ENCODE data around the genes KY, MRAS and RBP2.

GRCh38 chr3:134650731-134651529, at the start of gene KY:
TSS of gene KY (minus strand) at chr3:134651022.
- PRO-cap = no peak

DNA sequence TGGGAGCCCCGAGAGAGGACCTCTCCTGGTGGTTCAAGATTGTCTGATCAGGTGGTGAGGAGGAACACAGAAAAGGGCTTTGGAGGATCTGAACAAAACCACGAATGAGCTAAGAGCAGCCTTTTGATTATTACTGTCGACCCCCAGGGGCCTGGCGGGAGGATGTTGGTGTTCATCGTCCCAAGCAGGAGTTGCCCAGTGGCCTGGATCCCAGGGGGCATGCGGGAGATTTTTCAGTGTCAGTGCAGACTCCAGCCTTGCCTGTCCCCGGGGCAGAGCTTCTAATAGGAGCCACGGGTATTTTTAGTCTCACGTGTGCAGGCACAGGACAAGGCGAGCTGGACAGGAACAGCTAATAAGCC, 8.8 kb upstream of the KY start:
- PRO-cap = no peak

- PRO-cap = no peak
These were observed 105.2 kb downstream of the PPP2R3A start for GRCh38 chr3:136070679-136071223.

GRCh38 chr3:136403865-136404862, 154.0 kb downstream of the PCCB start:
- PRO-cap = no peak

DNA sequence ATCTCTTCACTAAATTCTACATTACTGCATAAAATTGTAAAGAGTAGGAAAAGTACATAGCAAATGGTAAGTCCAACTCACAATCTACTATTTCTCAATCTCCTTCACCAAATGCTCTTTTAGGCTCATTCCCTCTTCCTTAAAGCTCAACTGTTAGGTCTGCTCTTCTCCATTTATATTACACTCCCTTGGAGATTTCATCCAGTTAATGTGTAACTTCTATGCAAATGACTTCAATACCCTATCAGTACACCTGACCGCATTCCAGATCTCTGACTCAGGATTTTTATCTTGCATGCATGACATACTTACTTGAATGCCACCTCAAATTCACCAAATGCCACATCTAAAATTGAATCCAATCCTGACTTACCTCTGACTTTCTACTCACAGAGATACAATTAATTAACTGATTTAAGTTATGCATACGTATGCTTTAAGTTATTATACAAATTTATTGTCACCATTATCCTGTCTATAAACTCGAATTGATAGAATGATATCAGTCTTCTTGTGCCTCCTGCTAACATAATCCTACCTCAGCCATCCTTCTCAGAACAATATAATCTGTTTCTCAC, 127.0 kb downstream of the STAG1 start:
- PRO-cap = no peak

GRCh38 chr3:136995668-136996127, 37.9 kb downstream of the IL20RB start:
- PRO-cap = no peak

GRCh38 chr3:137713996-137714300, 50.2 kb upstream of the SOX14 start:
- PRO-cap = no peak

DNA sequence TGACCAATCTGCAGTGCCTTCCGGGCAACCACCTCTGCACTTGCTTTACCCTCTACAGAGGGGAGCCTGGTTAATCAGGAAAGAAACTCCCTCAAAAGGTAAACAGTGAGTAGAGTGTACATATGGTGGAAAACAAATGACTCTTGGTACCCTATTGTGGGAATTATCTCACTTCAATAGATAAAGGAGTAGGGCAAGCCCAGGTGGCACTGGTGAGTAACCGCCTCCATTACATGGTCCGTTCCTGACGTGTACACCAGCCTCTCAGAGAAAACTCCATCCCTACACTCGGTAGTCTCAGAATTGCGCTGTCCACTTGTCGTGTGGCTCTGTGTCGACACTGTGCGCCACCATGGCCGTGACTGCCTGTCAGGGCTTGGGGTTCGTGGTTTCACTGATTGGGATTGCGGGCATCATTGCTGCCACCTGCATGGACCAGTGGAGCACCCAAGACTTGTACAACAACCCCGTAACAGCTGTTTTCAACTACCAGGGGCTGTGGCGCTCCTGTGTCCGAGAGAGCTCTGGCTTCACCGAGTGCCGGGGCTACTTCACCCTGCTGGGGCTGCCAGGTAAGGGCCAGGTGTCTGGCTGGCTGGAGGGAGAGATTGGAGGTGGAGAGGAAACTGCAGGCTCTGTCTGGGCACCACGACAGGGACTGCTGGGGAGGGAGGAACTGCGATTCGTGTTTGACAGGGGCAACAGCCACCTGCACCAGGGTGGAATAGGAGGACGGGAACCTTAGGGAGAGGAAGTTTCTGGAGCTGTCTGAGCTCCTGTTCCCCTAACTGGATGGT, 11.2 kb upstream of the CLDN18 start:
- PRO-cap = no peak

- PRO-cap = no peak
These were observed at the start of gene MRAS for GRCh38 chr3:138348486-138349566. TSS of gene MRAS (plus strand) at chr3:138348579.

DNA sequence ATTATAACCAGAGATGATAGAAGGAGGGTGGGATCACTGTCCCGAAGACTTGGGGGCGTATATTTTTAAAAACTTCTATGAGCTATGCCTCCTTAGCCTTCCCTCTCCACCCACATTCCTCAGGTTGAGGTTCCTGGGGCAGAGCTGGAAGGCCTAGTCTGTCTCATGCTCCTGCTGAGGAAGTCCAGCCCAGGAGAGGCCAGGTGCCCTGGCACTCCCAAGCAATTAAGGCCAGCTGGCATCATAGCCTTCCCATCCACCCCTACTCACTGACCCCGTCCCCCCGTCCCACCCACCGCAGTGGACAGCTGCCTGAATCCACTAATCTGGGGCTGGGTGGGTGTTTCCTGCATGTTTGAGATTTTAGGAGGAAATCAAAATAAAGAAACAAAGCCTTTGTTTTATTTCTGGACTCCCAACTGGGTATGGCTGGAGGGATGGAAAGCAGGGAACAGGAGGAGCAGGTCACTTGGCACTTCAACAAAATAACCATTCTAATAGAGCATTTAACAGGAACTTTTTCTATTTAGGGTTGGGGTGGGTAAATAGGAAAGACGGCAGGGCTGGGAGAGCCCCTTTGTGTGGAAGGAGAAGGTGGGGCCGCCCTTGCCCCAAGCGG, 8.3 kb downstream of the MRAS start:
- PRO-cap = no peak

GRCh38 chr3:138398706-138399252, 35.6 kb upstream of the ESYT3 start:
- PRO-cap = no peak

- PRO-cap = no peak
These were observed 25.6 kb upstream of the ESYT3 start for GRCh38 chr3:138408880-138409079.

GRCh38 chr3:138648046-138649169, 39.8 kb downstream of the FAIM start:
- PRO-cap = no peak

DNA sequence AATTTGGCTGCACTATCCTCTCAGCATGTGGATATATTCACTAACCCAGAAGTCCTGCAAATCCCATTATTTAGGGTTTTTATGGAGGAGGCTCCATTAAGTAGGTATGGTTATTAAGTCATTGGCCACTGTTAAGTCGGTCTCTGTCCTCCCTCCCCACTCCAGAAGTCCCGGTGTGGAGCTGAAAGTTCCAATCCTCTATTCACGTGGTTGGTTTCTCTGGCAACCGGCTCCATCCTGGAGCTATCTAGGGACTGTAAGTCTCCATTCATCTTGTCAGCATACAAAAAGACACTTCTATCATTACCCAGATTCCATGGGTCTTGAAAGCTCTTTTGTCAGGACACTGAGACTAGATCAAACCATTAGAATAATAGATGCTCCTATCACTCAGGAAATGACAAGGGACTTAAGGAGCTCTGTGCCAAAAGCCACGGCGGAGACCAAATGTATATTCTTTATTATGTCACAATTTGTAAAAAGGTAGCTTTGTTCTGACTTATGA, 110.3 kb downstream of the PIK3CB start:
- PRO-cap = no peak

DNA sequence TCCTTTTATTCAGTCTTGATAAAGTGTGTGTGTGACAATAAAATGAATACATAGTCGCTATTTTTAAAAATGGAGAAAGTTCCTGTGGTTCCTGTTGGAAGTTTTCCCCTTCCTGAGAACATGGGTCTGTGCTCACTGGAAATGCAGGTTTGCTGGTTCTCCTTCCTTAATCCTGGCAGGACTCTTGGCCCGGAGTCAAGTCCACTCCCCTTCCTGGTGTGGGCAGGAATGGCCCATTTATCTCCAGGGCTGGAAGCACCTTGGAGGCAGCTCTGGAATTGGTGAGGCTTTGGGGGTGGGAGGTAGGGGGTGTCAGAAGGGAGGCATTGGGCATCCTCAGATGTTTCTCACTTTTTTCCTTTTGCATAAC, 30.1 kb downstream of the FOXL2 start:
- PRO-cap = no peak

GRCh38 chr3:138960131-138960872, 13.3 kb downstream of the FOXL2NB start:
- PRO-cap = no peak

DNA sequence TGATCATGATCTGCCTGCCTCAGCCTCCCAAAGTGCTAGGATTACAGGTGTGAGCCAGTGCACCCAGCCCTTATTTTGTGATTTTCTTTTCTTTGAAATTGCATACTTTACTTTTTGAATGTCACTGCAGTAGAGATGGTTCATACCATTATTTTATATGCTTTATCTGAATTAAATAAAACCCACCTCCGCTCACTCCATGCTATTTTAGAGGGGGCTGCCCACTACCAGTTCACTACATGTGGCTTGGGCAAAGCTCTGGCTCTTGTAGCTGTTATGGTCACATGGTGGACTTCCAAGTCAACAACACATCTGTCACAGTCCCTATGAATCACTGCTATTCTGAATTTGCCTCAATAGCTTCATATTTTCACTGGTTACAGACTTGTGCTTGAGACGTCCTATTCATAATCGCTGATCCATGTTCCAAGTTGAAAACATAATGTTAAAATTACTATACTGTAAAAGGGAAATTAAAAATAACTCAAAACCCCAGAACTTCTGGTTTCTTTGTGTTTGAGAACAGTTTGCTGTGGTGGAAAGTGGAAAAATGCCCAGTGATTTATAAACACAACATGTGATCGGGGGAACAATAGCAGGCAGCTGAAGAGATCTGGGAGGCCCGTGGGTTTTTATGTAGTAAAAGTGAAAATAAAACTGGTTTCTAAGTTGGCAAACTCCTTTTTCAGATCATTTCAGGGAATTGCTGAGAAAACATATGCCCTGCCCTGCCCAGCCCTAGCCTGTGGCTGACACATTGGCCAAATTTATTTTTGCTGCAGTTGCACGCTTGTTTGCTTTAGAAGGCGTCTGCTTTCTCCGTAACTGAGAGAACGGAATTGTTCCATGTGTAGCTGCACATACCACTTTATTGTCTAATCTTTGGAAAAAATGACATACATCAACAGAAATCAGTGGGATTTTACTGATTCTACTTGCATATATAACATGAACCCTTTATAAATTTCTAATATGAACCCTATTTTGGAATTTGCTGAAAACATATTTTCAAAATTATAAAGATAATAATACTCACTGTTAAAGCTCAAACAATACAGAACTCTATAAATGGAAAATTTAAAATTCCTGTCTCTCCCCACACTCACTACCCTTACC, 128.9 kb upstream of the PRR23C start:
- PRO-cap = no peak

- PRO-cap = no peak
These were observed at the start of gene RBP2 for GRCh38 chr3:139476398-139476756. TSS of gene RBP2 (minus strand) at chr3:139476516.

DNA sequence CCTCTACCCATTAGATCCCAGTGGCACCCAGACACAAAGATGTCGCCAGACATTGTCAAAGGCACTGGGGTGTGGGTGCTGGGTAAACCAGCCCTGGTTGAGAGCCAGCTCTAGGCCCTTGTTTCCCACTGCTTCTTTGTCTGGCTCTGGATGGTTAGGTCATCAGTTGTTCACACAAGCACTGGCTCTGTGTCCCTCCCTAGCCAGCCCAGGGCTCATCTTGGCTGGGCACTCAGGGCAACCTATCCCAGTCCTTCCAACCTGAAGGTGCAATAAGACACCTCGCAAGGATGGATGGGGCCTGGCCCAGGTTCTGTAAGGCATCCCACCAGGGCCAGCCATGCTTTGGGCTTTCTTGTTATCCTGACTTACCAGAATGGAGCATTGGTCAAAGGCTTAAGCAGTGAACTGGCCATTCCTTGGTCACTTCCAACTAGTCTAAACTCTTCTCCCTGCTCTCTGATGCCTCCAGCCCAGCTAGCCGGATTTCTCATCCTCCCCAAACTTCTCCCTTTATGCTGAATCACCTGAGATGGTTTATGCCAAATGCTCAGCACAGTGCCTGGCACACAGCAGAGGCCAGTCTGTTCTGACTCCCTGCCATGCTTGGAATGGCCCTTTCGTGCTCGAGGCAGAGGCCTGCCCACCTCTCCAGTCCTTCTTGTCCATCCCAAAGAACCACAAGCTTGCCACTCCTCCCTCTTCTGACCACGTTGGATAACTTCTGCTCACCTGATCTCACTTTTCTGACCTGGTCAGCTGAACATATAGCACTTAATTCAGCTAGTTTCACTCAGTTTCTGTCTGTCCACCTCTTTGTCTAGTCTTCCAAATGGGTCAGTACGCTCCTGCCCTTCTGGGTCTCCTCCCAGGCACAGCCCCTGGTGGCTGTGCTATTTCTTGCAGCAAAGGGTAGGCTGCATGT, 1.9 kb upstream of the RBP1 start:
- PRO-cap = no peak

DNA sequence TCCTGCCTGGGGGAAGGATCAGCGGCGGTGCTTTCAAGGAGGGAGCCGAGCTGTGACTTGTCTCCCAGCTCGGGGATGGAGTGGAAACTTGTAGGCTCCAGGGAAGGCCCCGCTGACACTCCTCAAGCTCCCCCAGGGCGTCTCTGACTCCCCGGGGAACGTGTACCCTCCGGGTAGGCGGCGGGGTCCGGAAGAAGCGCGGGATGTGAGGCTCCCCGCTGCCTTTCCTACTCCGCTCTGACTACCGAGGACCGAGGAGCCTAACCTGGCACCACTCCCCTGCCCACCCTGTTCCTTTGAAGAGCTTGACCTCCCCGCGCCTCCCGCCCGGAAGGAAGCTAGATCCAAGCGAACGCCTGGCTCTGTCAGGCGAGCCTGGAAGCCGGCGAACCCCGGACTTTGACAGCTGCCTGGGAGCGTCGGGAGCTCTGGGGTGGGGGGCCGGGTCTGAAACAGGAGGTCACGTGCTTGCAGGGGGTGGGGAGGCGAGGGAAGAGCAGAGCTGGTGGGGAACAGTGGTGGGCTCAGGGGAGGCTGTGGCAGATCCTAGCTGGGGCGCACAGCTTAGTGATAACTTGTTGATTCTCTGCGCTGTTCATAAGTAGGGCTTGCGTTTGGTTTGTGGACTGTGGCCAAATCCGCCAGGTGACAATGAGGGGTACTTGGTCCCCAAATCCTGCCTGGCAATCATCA, 1.0 kb downstream of the CLSTN2 start:
- PRO-cap = no peak